Mesenchymal stem cell of the bone marrow (primary cell): ENCODE measurements around a stretch of chr14.

DNA sequence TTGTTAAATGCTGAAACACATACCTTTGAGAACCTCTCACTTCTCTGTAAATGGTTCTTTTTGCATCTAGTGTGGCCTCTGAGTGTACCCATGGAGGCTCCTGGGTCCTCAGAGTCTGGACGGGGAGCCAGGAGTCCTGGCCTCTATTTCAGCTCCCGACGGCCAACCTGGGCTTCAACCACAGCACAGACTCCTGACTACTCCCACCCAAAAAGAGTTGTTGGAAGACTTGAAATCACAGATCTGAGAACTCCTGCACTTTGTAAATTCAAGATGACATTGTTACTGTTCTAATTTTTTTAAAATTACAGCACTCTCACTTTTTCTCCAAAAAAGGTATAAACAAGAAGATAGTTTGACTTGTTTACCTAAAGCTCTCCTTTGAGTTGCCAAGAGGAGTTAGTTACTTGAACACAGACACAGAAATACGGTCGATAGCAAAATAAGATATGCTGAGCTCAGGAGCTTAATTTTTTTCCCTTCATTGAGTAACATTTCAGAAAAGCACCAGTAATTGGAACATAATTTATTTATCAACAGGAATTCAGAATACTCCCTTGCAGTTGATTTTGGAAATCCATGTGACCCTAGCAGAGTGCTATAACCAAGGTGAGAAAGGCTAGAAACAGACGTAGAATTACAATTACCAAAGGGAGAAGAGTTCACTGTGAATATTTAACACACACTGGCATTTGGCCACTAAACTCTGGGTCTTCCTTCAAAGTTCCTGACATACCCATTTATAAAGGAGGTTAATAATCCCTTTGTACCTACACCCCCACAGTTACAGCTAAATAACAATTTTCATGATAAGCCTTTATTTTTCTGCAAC is 51.7 kb upstream of the FRMD6 start:
- CAGE, long polyA plus RNA, result no peak

DNA sequence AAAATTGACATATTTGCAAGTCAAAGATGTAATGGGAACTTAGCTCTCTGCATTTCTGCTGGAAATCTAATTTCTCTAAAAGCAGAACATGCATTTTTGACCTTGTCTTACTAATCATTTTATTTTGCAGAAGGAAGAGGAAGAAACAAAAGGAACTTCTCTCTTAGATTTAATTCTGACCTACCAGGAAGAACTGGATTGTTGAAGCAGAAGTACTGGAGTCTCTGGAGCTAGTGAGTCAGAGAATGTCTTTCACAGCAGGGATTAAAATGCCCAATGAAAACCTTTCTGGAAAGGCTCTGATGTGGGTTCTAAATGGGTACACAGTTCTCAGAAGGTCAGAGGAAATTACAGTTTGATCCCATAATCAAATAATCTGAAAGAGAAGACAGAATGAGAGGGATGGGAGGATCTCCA is 70.8 kb upstream of the GNG2 start:
- CAGE, long polyA plus RNA, result no peak

GRCh38 chr14:51862225-51863023 is 2.0 kb downstream of the GNG2 start:
- CAGE, long polyA plus RNA, result no peak

GRCh38 chr14:51869290-51870154 is 9.1 kb downstream of the GNG2 start:
- CAGE, long polyA plus RNA, result no peak

GRCh38 chr14:51881157-51881717 is 20.8 kb downstream of the GNG2 start:
- CAGE, long polyA plus RNA, result no peak

DNA sequence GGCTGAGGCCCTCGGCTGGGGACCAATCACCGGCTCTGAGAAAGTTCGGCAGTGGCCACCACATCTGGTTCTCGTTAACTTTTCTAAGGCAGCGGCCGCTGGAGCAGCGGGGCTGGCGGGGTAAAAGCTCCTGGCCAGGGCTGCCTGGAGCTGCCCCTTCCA is 161 bp upstream of the NID2 start:
- CAGE, long polyA plus RNA, result no peak

GRCh38 chr14:52312769-52313272 is 1.3 kb upstream of the PTGER2 start:
- CAGE, long polyA plus RNA, result no peak

DNA sequence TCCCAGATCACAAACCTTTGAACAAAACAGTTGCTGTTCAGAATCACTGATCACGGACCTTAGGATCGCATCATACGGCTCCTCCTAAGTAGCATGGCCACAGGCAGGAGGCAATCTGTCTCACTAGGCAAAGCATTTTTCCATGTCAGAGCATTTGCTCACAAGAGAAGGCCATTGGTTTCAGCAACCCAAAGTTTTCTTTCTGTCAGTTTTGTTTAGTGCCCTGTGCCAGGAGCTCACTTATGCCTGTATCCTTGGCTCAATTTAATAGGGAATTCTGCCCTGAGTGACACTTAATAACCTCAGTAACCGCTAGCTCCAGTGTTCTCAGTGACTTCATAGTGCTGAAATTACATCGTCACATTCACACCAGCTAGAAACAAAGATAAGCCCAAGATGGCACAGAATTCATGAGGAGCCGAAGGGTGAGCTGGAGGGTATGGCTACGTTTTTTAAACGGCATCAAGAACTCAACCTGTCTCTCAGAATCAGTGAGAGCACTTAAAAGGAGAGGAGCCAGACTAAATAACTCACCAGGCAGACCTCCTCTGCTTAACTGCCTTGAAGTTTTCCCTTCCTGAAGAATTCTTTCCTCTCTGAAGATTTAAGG is 37.0 kb downstream of the PTGER2 start:
- CAGE, long polyA plus RNA, result no peak

GRCh38 chr14:52706271-52706738 is 695 bp upstream of the PSMC6 start:
- CAGE, long polyA plus RNA, result no peak

DNA sequence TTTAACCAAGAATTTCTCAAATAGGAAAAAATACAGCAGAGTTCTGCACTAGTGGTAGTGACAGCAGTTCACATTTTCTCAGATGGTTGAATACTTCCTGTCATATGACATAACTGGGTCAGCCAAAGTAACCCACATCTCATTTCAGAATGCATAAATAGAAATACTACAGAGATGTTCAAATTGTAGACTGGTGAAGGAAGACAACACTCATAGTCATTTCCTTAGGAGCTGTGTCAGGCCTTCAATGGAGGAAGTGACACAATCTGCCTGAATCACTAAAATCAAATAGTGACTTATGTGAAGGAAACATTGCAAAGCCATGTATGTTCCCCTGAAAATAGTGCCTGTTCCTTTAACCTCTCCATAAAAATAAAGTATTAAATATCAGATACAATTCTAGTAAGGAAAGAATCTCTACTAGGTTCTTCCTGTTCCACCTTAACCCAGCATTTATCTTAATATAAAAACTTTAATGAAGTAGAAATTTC is 32.3 kb downstream of the FERMT2 start:
- CAGE, long polyA plus RNA, result no peak

DNA sequence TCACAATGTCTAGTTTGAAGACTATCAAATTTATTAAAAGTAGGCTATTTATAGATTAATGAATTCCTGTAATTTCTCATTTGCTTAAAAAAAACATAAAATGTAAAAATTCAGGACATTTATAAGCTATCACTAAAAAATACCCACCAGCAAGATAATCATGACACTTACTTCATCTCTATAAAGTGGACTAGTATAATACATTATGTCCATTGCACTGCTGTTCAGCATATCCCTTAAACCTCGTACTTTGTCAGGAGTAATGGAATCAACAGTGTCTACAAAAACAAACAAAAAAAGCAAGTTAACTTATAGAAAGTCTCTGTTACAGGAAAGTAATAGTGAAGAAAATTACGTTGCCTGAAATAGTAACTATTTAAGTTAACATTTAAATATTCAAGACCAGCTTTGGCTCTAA is 80.7 kb downstream of the DDHD1 start:
- CAGE, long polyA plus RNA, result no peak

DNA sequence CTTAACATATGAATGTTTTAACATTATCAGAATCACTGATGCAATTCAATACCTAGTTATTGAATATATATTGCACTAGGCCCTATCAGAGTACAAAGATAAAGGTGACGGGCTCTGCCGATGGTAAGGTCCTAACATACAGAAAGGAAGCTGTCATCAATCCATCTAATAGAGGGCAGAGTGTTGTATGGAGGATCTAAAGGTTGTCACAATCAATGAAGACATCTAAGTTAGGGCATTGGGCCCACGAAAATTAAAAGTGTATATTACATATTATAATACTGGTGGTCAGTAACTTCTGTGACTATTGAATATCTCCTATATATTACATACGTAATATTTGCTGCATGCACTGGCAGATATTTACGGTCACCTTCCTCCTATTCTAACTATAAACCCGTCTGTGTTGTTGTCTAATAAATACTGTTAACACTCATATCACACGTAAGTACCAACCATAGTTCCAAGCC is 2.0 kb downstream of the DDHD1 start:
- CAGE, long polyA plus RNA, result no peak

DNA sequence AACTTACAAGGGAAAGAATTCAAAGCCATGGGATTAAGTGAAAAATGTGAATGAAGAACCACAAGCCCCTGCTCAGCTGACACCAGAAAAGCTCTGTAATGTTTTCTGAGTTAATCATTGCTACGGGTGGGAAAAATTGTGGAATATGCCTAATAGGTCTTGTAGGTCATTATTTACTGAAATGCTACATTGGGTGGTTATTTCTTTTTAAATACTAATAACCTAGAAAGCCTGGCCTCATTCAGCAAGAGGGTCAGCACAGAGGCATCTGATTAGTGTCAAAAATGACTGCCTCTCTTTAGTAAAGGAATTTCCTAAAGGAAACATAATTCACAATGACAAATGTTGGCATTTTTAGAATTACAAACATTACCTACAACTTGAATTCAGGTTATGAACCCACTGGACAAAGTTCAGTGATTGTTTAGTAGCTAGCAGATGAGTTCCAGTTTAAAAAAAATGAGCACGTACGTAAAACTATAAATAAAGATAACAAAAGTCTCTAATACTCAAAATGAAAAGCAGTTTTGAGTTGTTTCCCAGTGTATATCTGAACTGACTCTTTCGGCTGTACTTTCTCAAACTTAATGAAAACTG is 75.3 kb downstream of the BMP4 start:
- CAGE, long polyA plus RNA, result no peak

DNA sequence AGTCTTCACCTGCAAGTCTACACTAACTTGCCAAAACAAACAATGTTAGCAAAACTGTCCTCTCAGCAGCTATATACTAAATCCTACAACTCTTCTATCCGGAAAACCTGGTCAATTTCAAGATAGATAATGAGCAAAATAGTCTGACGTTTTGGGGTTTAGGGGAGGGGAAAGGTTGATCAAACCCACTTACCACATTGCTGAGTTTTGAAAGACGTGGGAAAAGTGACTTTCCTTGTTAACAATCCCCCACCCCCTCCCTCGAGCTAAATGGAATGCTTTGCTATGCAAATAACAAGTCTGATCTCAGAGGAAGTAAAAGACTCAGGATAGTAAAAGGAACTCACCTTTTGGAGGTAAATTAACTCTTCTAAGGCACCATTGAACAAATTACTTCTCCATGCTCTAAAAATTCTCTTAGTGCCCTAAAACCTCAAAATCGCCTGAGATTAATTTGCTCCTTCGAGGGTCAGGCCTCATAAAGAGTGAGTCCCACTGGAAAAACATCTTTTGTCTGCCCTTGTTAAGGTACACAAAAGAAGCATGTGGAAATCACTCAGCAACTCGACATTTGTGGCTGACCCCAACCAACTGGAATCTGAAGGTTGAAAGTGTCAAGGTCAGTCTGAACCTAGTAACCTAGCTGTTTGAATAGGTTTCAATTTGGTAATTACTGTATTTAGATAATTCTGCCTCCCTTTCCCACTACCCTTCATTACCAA is 13.4 kb downstream of the BMP4 start:
- CAGE, long polyA plus RNA, result no peak

- CAGE, long polyA plus RNA, result no peak
Measured at GRCh38 chr14:54440066-54440804, 939 bp downstream of the CNIH1 start.

GRCh38 chr14:54571567-54572765 is 5.0 kb downstream of the SAMD4A start:
- CAGE, long polyA plus RNA, result no peak

GRCh38 chr14:54604157-54604617 is 37.3 kb downstream of the SAMD4A start:
- CAGE, long polyA plus RNA, result no peak

- CAGE, long polyA plus RNA, result no peak
Measured at GRCh38 chr14:54608198-54608825, 41.4 kb downstream of the SAMD4A start.

GRCh38 chr14:54650883-54651231 is 83.9 kb downstream of the SAMD4A start:
- CAGE, long polyA plus RNA, result no peak

GRCh38 chr14:54660044-54660578 is 93.2 kb downstream of the SAMD4A start:
- CAGE, long polyA plus RNA, result no peak